LHCN-M2 (cell line): ENCODE data around the gene PDE6B.

GRCh38 chr4:125147-125731 is 938 bp downstream of the ZNF718 start:
- RAMPAGE, long total RNA = no peak

GRCh38 chr4:212349-212960 is 88.2 kb downstream of the ZNF718 start:
- RAMPAGE, long total RNA = no peak

- RAMPAGE, long total RNA = no peak
Measured at GRCh38 chr4:212961-213930, 88.9 kb downstream of the ZNF718 start.

DNA sequence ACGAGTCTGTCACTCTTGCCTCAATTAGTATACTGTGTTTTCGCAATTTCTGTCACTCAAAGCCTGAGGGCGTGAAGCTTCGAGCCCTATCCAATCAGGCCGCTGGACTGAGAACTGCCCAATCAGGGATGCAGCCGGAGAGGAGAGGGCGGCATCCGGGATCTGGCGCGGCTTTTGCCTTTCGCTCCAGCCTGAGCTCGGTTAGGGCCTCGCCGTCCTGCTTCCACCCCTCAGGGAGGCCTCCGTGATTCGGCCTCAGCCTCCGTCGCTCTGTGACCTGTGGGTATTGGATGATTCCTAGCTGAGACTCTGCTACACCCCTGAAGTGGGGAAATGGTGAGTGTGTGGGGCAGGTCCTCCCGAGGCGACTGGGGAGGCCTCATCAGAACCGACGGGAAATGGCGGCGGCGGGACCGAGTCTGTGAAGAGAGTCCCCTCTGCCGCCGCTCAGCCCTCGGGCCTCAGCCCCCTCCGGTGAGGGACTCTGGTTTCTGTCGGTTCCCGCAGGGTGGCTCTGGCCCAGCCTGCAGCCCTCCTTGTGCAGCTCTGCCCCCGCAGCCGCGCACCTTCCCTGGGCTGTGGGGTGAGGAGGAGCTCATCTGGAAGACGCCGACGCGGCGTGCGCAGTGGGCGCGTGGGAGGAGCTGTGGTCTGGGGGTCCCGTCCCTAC is 48.5 kb downstream of the ZNF141 start:
- RAMPAGE, long total RNA = no peak

GRCh38 chr4:467322-467896 is 31.5 kb downstream of the ZNF721 start:
- RAMPAGE, long total RNA = no peak

GRCh38 chr4:499495-500281 is 678 bp downstream of the PIGG start:
- RAMPAGE, long total RNA = no peak

- RAMPAGE, long total RNA = no peak
Measured at GRCh38 chr4:625359-625729, at the start of gene PDE6B. TSS of gene PDE6B (plus strand) at chr4:625573.

DNA sequence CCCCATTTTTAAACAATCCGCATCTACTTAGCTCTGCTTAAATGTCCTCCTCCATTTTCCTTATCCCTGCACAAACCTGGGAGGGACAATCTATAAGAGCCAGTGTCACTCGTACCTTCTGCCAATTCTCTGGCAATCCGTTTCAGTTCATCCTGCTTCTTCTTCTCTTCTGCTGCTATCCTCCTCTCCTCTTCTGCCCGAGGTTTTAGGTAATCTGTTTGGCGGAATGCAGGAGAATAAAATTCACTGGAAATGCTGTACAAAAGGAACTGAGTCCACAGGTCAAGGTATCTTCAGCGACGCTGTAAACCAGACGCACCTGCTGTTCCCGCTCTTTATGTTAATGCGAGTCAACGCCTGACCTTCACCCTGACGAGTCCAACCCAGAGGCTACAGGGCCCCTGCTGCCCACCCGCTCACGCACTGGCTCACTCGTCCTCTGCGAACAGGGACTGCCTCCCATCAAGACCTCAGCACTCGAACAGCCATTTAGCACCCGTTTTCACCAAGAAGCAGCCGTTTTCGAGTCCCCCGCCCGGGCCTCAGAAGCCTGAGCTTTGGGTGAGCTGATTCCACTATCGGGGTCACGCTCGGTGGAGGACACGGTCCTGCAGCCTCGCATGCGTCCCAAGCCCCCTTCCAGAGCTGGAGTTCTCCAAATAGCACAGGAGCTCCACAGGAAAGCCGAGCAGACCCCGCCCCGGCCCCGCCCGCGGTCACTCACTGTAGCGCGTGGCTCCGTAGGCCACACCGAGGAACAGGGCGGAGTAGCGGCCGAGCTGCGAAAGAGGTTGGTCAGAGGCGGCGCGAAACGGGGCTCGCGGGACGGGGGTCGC is 670 bp downstream of the ATP5ME start:
- RAMPAGE, long total RNA = no peak

DNA sequence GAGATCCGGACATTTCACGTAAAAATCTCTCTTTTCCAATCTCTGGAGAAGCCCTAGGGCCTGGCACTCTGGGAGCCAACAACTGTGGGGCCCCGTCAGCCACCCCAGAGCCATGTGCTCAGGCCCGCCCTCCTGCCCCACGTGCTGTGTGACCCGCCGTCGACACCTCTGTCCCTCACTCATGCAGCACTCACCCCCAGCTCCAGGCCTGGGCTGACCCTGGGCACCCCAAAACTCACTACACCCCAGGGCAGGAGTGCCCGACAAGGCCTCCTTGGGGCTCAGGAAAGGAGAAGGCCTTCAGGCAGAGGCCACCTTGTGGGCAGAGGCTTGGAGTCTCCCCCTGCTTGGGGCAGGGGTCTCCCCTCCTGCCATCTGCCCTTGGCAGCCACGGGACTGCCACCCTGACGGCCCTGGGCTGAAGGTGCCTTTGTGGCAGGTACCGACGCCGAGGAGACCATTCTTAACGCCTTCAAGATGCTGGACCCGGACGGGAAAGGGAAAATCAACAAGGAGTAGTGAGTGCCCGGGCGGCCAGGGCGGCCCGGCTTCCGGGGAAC is 5.8 kb downstream of the MYL5 start:
- RAMPAGE, long total RNA = no peak

GRCh38 chr4:680672-681470 is 6.5 kb downstream of the MYL5 start:
- RAMPAGE, long total RNA = no peak

DNA sequence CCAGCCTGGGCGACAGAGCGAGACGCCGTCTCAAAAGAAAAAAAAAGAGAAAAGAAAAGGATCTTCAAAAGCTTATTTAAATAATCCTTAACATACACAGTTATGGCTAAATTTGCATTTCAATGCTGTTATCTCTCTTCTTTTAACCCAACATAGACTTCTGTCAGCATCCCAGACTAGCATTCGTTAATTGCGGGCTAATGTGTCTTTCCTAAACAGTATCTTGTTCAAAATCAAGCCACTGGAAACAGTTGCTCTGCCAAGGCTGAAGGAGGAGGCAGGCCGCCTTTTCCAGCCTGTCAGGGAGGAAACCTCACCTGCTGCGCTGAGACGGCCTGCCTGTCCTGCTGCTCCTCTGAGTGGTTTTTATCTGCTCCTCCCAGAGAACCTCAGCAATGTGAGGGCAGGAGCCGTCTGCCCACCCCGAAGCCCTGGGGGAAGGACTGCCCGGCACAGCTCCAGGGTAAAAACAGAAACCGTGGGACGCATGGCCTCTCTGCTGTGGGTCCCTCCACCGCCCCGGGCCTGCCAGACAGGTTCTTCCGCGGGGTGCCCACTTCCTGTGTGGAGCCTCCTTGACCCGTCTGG is 3.7 kb upstream of the SLC49A3 start:
- RAMPAGE, long total RNA = no peak

- RAMPAGE, long total RNA = no peak
Measured at GRCh38 chr4:723283-723562, 17.6 kb downstream of the PCGF3 start.

DNA sequence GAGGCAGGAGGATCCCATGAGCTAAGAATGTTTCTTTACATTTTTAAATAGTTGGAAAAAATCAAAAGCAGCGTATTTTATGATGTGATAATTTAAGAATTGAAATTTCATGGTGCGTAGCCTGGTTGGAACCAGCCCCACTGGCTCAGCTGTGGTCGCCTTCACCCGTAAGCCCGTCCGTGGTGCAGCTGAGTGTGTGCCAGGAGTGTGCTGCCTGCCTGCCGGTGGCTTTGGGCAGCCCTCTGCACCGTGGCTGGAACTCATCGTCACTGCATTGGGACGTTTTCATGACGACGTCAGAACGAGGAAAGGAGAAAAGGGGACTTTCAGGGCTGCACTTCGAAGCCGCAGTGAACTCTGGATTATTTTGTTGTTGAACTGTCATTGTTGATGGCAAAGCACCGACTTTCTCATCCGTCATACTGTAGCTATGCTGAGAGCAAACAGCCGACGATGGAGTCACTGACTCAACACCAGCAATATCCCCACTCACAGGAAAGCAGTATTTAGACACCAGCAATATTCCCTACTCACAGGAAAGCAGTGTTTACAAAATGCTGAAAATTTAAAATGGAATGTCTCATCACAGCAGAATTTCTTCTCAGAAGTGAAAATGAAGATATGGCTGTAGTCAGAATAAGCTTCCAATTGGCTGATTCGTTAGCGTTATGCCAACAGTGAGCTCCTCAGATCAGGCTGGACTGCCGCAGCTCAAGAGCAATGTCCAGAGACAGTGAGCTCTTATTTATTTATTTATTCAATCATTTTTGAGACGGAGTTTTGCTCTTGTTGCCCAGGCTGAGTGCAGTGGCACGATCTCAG is 35.2 kb downstream of the PCGF3 start:
- RAMPAGE, long total RNA = no peak

GRCh38 chr4:750889-751403 is 45.3 kb downstream of the PCGF3 start:
- RAMPAGE, long total RNA = no peak

DNA sequence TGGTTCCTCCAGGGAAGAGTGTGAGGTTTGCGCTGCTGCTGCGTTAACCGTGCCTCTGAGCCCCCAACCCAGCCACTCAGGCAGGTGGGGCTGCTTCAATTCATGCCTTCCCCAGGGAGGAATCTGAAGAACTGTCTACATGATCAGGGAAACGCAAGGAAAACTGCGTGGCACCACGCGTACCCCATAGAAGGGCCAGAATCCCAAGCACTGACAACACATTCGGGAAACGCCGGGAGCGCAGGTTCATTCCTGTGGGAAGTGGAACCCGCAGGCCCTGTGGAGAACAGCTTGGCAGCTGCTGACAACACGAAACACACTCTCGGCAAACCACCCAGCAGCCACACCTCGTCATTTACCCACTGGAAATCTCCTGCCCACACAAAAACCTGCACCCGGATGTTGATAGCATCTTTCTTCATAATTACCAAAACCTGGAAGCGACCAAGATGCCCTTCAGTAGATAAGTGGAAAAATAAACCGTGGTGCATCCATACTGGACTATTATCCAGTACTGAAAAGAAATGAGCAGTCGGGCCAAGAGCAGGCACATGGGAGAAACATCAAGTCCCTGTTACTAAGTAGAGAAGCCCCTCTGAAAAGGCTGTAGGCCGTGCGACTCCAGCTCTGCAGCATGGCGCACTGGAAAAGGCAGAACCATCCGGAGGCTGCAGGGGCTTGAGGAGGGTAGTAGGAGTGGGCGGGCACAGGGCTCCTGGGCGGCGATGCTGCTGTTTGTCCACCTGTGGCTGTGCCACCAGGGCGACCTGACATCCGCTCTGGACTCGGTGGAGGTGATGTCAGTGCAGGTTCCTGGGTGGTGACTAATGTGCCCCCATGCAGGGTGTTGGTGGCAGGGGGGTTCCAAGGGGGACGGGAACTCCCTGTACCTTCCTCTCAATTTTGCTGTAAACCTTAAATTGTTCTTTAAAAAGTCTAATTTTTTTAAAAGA is 58.0 kb downstream of the PCGF3 start:
- RAMPAGE, long total RNA = no peak

GRCh38 chr4:766533-766987 is 59.4 kb downstream of the CPLX1 start:
- RAMPAGE, long total RNA = no peak

DNA sequence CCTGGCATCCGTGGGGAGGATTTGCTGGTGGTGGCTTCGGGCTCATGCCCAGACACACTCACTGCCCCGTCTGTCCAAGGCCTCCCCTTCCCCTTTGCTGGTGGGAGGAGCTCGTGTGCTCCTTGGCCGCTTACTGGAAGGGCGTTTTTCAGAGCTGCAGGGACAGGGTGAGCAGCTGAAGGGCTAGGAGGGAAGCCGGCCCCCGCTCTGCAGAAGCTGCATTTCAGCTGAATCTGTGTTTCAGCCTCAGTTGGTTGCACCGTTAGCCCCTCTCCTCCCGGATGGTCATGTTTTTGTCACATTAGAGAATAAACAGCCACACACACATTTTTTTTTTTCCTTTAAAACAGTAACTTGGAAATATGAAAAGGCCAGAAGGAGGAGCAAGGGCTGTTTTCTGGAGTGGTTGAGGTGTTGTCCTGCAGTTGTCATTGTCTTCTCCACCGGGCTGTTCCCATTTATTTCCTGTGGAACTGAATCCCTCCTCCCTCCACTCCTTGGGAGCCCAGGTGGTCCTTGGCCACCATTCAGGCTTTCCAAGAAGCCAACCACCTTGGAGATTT is 58.9 kb downstream of the CPLX1 start:
- RAMPAGE, long total RNA = no peak

- RAMPAGE, long total RNA = no peak
Measured at GRCh38 chr4:783093-783563, 42.8 kb downstream of the CPLX1 start.

DNA sequence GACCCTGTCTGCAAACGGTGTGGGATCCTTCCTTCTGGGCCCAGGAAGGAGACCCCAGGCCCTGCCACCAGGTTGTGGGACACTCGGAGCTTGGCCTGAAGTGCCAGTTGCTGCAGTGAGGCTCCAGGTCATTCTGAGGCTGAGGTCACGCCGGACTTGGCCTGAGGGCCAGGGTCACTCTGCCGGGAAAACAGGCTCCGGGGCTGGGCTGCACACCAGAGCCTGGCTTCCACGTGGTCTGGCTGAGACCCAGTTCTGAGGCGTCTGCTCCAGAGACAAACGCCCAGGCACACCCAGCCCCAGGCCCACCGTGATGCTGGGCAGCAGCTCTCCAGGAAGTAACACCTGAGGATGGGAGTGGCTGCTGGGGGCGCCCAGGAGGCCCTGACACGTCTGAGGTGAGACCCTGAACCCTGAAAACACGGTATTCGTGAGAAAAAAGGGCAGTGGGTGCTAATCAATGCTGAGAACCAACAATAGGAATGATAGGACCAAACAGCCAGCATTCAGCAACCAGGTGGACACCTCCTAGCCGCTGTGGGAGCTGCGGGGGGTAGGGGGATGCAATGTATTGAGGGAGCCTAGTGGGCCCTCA is 36.9 kb downstream of the CPLX1 start:
- RAMPAGE, long total RNA = no peak

DNA sequence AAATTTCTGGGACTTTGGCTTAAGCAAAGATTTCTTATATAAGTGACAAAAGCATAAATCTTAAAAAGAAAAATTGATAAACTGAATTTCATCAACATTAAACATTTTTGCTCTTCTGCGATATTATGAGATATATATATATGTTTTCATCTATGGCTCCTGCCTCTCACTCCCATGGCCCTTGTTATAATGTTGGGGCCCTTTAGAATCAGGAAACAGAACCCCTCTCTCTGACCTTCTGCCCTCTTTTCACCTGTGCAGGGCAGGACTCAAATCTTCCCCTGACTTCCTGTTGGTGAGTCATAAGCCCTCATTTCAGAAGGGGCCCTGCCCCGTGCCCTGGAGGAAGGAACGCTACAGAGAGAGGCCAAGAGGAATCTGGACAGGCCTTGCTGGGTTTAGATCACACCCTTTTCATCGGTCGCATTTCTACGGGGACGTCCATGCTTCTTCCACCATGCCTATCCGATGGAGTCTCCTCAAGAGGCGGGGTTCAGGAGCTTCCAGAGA is 27.0 kb downstream of the CPLX1 start:
- RAMPAGE, long total RNA = no peak